Stomach (tissue), 7 donors: ENCODE data around the gene SMIM29.

DNA sequence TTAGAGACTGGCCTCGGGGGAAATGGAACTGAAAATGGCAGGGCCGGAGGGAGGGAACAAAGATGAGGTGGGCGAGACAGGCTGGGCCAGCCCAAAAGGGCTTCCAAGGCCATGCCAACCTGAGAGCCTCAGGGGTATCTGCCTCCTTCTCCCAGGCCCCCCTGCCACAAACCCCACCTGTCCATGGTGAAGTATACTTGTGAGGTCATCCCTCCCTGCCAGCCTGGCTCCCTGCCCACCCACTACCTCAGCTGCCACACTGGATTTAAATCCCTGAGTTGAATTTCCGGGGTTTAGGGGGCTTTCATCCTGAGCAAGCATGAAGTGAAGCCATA lies 28.7 kb downstream of the GRM4 start:
- PRO-cap: unidirectional peak, minus-strand start at position 125 of the sequence
- RAMPAGE, long total RNA, 5 experiments: no peak in any of the 5 experiments
- RRBS: 51% methylated on average over 1 of the region's 4 CpGs

GRCh38 chr6:34157214-34157763 lies 11.4 kb upstream of the GRM4 start:
- PRO-cap: no peak
- RAMPAGE, long total RNA, 5 experiments: no peak in any of the 5 experiments
- RRBS: no CpG with 5 or more reads among the region's 10 CpGs

- PRO-cap: no peak
- RAMPAGE, long total RNA, 5 experiments: no peak in any of the 5 experiments
- RRBS: 4% methylated on average over 8 of the region's 18 CpGs
Measured at GRCh38 chr6:34223117-34223791, 13.4 kb upstream of the HMGA1 start.

- PRO-cap: no peak
- RAMPAGE, long total RNA, 5 experiments: start-site peak on the plus strand in 1 of 5 experiments, at chr6:34245110-34245982 at its widest, 50 reads per replicate
- RRBS: no CpG with 5 or more reads among the region's 13 CpGs
Measured at GRCh38 chr6:34245417-34246258, 3.2 kb downstream of the SMIM29 start.

DNA sequence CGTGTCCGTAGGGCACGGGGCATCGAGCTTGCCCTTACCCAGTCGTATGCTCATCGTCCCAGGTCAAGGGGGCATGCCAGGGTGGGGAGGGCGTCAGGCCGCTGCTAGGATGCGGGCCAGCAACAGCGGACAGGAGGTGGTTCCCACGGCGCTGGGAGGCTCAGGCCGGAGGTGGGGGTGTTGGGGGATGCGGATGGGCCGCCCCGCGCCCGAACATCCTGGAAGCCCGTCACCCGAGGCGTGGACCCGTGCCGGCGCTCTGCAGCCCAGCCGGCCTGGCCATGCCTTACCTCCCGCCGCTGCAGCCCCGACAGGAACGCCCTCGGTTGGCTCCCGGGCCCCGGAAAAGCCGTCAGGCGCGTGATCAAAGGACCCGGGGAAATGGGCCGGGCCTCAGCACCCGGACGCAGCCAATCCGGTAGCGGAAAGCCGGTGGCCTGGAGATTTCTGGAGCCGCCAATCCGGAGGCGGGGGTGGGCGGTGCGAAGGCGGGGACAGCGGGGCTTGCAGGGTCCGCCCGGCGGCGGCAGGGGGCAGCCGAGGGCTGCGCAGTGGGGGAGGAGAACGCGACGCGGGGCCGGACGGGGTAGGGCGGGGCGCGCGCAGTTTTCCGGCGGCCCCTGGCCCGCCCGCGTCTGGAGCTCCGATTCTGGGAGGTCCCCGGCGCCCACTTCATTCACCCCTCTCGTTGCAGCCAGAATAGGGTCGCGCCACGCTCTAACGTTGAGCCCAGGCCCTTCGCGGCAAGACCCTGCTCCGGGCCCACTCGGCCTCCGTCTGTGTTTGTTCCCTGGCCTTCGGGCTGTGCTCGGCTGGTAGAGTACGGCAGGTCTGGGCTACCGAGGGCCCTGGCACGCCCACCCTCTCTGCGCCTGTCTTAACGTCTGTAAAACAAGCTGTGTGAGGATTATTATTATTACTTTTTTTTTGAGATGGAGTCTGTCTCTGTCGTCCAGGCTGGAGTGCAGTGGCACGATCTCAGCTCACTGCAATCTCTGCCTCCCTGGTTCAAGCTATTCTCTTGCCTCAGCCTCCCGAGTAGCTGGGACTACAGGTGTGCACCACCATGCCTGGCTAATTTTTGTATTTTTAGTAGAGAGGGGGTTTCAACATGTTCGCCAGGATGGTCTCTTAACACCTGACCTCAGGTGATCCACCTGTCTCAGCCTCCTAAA lies at the start of gene SMIM29:
SMIM29 (minus strand) TSS at position 318 of the 1,175 bp plus-strand sequence.
- PRO-cap: bidirectional peak, plus-strand start at position 605 of the sequence, minus-strand start at position 301 of the sequence
- RAMPAGE, long total RNA, 5 experiments: start-site peak on the minus strand in 5 of 5 experiments, centred at positions 322 to 355 of the sequence, 60 to 274 reads per replicate
- RRBS: 1% methylated on average over 44 of the region's 94 CpGs

DNA sequence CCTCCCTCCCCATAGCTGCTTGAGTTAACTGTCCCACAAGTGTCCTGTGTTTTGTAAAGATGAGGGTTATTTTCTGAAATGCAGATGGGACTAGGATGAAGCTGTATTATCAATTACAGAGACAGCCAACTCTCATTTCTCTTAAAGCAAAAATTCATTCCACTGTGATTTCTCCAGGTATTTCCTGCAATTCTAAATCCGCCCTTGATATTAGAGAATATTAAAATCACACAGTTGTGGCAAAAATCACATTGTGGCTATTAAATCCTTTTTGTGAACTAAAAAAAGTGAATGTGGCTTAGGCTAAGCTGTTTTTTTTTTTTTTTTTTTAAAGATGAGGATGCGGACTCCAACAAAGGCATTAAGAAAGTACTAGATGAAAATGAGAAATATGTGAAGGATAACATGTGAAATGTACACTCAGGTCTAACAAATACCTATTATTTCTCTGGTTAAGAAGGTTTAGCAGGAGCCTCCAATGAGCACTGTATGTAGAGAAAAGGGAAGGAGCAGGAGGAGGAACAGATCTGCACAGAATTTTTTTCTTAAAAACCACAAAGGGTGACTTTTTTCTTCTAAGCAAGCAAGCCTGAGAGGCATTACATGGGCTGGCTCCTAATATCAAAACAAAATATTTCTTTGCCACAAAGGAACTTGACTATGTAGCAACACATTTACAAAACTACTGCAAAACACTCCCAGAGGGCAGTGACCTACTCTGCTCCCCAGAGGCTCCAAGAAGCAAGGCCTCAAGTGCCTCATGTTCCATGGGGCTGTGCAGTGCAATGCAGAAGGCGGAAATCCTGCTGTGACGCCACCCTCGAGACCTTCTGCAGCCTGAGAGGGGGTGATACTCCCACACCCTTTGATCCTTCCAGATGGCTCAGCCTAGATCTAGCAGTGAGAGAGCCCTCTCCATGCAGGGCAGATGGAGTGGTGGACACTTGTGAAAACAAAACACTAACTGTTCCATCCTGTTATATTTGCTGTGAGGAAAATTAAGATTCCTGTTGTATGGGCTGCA lies 35.7 kb upstream of the SMIM29 start:
- PRO-cap: no peak
- RAMPAGE, long total RNA, 5 experiments: no peak in any of the 5 experiments
- RRBS: no CpG with 5 or more reads among the region's 5 CpGs

DNA sequence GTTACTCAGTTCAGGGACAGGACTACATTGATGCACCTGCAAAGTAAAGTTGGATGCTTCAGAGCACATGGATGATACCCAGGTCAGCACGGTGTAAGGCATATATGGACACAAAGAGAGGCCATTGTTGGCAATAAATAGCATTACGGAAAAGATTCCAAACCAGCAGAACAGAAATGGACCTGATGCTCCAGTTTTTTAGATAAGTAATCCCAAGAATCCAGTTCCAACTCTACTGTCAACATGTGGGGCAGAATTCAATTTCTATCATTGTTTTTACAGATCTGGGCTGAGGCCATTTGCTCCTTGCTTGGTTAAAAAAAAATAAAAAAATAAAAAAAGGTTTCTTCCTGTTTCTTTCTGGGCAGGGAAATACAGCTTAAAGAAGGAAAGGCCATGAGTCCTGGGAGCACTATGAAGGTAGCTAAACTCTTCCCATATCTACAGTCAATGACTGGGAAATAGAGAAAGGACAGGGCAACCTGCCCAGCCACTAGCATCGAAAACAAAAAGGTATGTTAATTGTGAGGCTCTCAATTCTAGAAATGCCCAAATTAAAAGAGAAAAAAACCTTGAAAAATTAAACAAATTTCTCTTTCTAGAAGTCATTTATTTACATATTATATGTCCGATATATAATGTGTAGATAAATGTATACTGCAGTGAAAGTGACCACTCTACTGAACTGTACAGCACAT lies 39.0 kb upstream of the SMIM29 start:
- PRO-cap: no peak
- RAMPAGE, long total RNA, 5 experiments: no peak in any of the 5 experiments
- RRBS: no CpG with 5 or more reads among the region's 4 CpGs

DNA sequence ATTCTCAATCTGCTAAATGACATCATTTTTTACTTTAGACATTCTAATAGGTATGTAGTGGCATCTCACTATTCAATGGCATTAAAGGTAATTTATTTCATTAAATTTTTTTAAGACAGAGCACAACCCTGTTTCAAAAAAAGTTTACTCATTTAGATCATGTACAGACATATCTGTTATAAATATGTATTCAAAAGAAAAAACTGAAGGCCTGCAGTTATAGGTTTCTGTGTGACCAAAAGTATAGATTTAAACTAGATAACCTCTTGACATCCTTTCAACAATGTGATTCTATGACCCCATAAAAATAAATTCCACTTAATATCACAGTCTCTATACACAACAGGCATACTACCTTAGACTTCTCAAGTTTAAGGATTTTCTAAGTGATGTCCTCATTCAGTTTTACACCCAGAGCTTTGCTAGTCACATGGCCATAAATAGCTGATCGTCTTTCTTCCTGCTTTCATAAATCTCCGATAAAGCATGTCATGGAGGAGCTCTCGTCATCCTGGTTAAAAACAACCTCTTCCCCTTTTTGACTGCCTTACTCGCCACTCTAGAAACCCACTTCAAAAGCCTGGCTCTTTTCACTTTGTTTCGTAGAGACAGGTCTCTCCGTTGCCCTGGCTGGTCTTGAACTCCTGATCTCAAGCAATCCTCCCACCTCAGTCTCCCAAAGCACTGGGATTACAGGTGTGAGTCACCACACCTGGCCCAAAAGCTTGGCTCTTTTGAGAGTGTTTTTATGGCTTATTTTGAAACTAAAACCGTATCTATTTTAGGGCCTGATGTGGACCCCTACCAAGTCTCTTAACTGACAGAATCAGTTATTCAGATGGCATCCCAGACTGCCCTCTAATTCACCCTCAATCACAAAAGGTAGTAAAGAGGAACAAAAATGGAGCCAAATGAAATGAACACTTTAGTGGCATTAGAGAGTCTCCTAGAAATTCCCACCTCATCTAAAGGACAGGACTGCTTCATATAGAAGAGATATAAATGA lies 66.9 kb upstream of the SMIM29 start:
- PRO-cap: no peak
- RAMPAGE, long total RNA, 5 experiments: start-site peak on the minus strand in 1 of 5 experiments, centred at position 631 of the sequence, 9 reads per replicate
- RRBS: no CpG with 5 or more reads among the region's 7 CpGs

DNA sequence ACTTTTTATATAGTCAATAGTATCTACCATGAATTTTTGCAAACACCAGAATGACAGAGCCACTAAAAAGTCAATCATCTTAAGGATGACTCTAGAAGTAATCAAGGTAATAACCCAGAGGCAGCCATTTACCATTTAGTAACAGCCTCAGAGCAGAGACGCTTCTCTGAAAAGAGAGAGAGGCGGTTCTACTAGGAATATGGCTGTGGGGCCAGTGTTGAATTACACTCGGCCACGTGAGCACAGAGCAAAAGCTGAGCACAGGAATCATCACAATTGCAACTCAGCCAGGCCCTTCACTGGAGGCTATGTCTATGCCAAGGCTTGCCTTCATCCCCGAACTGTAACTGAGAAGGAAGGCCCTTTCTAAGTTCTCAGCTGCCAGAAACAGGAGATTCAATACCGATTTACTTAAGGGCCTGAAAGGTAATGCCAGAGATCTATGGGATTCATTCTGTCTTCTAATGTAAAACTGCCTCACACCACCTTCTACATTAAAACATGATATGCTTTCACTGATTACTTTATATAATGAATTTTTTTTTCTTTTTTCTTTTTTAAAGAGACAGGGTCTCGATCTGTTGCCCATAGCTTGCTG lies 67.7 kb downstream of the NUDT3 start:
- PRO-cap: no peak
- RAMPAGE, long total RNA, 5 experiments: no peak in any of the 5 experiments
- RRBS: no CpG with 5 or more reads among the region's 7 CpGs

DNA sequence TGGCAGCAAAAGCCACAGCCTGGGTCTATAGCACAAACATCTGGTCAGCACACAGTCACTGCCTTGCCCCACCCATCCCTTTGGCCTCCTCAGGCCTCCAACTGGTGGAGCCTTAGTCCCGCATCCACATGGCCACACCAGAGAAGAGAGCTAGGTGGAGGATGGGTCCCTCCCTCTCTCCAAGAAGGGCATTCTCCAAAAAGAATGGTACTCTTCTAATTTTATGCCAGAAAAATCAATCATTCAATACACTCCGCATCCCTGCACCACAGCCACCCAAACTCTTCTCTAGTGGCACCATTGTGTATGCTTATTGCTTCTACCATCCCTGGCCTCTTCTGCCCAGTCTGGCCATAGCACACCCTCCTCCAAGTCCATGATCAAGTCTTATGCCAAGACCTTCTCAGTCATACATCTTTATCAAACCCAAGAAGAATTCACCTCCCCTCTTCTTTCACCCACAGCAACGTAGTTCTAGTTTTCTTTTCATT lies 13.8 kb downstream of the NUDT3 start:
- PRO-cap: no peak
- RAMPAGE, long total RNA, 5 experiments: no peak in any of the 5 experiments
- RRBS: no CpG with 5 or more reads among the region's 3 CpGs

DNA sequence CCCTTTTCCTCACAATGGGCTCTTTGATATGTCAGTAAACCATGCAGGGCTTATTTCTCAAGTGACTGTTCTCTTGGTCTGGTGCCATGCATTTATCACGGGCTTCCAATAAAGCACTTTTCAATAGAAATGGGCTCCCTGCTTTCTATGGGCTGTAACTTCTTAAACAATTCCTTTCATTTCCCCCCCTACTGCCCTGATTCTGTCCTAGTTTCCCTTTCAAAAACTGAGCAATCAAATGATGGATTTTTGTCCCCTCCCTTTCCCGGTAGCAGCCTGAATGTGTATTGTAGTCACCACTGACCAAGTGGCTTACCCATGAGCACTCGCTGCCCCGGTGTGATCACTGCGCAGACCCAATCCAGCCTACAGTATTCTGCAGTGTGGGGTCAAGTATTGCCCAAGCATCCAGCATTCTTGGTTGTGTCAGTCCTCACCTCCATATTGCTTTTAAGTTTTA lies 13.8 kb downstream of the RPS10 start:
- PRO-cap: unidirectional peak, plus-strand start at position 381 of the sequence
- RAMPAGE, long total RNA, 5 experiments: no peak in any of the 5 experiments
- RRBS: 64% methylated on average over 3 of the region's 5 CpGs

- PRO-cap: unidirectional peak, minus-strand start at chr6:34560681
- RAMPAGE, long total RNA, 5 experiments: no peak in any of the 5 experiments
- RRBS: no CpG with 5 or more reads among the region's 18 CpGs
Measured at GRCh38 chr6:34560340-34560980, 4.3 kb upstream of the SPDEF start.

DNA sequence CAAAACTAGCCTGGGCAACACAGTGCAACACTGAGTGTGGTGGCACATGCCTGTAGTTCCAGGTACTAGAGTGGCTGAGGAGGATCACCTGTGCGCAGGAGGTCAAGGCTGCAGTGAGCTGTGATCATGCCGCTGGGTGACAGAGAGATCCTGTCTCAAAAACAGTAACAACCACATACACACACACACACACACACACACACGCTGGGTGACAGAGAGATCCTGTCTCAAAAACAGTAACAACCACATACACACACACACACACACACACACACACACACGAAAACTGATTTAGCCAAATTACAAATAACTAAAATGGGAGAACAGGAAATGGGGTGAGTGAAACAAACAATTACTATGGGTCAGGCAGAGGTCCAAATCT lies 22.9 kb downstream of the ILRUN start:
- PRO-cap: no peak
- RAMPAGE, long total RNA, 5 experiments: no peak in any of the 5 experiments
- RRBS: no CpG with 5 or more reads among the region's 4 CpGs

- PRO-cap: no peak
- RAMPAGE, long total RNA, 5 experiments: start-site peak on the minus strand in 1 of 5 experiments, at chr6:34719201-34720174 at its widest, 17 to 36 reads per replicate
- RRBS: no CpG with 5 or more reads among the region's 23 CpGs
Measured at GRCh38 chr6:34719432-34720366, 23.1 kb upstream of the ILRUN start.

DNA sequence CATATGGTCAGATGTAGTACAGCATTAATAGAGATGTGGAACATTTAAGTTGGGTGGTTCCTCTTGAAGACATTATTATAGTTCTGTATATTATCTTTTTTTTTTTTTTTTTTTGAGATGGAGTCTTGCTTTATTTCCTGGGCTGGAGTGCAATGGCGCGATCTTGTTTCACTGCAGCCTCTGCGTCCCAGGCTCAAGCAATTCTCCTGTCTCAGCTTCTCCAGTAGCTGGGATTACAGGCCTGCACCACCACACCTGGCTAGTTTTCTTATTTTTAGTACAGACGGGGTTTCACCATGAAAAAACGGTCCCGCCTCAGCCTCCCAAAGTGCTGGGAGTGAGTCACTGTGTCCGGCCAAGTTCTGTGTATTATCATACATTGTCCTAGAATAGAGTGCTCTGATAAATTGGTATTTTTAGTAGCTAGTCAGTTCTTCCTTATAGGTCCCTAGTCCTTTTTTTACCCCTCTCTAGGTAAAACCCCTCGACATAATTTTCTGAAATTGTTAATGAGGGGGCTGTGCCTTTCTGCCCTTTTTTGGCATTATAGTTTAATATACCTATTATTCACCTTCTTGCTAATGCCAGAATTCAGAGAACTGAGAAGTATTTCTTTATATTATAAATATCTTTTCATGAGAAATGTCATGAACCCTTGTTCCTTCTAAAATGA lies 2.8 kb downstream of the SNRPC start:
- PRO-cap: no peak
- RAMPAGE, long total RNA, 5 experiments: no peak in any of the 5 experiments
- RRBS: no CpG with 5 or more reads among the region's 8 CpGs

GRCh38 chr6:34793073-34793404 lies 1.2 kb downstream of the BLTP3A start:
- PRO-cap: bidirectional peak, plus-strand start at chr6:34793180, minus-strand start at chr6:34792960
- RAMPAGE, long total RNA, 5 experiments: no peak in any of the 5 experiments
- RRBS: no CpG with 5 or more reads among the region's 7 CpGs

DNA sequence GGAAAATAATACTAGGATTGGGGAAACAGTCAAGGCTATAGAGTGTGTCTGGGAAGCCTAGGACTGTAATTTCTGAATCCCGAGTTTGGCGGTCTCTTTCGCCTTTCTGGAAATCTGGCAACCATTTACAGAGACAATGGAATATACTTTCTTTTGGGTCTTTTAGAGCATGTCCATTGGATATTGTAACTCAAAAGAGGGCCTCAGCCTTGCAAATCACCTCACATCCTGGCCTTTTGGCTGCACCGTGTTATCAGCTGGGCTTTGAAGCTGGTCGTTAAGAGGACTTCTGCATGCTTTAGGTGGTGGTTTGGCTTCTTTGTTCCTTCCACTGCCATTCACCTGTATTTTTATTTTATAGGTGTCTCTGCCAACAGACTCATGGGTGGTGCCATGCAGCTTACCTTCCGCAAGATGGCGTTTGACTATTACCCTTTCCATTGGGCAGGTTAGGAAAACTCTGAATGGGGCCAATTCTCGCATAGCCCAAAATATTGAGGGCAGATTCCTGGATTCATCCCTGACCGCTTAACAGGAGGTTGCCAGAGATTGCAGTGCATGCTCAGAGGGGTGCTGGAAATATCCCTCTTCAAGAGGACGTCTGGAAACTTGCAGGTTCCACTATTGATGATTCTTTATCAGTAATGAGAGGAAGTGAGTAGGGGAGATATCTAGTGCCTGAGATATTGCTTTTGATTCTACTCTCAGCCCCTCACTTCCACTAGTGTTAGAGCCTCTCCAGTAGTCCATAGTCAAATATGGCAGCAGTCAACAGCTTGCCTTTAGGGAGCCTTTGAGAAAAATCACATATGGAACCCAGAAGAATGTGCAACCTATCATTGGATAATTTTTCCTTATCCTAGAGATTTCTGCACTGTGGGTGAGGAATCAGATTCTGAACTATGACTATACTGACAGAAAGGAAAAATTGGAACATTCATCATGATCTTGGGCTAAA lies 32.3 kb downstream of the TAF11 start:
- PRO-cap: no peak
- RAMPAGE, long total RNA, 5 experiments: start-site peak on the plus strand in 3 of 5 experiments, centred at positions 387 to 736 of the sequence, 6 to 17 reads per replicate
- RRBS: no CpG with 5 or more reads among the region's 10 CpGs

DNA sequence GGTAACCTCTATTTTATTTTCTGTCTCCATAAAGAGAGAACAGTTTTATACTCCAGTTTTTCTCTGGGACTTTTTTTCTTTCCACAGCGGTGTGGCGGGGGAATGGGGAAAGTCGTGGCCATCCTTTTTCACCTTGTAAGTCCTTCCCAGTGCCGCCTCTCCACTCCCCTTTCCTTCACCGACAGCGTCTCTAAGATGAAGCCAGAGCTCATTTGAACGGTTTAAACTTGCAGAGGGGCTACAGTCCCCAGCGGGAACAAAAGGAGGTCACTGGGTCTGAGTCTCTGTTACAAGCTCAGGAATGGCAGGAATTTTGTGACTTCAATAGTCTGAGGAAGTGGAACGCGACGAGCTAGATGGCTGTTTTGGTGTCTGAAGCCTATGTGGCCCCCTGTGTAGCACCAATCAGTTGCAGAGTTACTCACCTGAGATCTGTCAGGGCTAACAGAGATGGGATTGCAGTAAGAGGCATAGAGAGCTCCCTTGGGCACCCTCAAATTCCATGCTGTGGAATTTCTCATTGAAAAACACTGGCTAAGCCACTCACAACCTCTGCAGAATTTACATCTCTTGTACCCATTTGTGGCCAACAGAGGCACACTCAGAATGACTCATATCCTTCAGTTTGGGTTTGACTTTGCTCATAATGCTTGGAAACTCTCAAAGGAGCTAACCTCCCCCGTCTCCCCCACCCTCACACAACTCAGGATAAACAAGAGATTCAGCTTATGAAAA lies 7.0 kb upstream of the TCP11 start:
- PRO-cap: no peak
- RAMPAGE, long total RNA, 5 experiments: no peak in any of the 5 experiments
- RRBS: no CpG with 5 or more reads among the region's 12 CpGs

DNA sequence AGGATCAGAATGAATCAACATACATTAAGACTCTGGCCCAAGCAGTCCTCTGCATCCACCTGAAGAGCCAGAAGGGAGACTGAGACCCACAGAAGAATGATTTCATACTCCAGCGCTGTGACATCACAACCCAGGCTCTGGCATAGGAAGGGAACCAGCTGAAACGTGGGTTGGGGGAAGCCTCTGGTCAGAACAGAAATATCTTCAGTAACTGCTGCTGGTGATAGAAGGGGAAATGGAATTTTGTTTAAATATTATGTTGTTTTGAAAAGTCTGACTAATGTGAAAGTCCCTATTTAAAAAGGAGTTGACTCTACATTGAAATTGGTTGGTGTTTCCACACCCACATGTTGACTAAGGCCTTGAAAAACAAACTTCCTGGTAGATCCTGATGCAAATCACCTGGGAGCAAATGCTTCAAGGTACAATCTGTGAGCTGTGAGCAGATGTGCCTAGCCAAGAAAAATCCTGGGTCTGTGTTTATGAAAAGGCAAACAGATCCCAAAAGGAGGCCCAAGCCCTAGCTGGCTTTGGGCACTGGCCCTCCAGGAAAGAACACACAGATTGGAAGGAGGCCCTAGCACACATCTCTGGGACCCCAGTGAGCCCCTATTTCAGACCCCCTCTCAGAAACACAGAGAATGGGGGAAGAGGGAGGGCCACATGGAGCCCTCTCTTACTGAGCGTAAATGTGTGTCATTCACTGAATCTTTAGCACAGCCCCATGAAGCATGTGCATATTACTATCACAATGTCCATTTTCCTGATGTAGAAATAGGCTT lies 24.6 kb upstream of the TCP11 start:
- PRO-cap: no peak
- RAMPAGE, long total RNA, 5 experiments: no peak in any of the 5 experiments
- RRBS: no CpG with 5 or more reads among the region's 3 CpGs

DNA sequence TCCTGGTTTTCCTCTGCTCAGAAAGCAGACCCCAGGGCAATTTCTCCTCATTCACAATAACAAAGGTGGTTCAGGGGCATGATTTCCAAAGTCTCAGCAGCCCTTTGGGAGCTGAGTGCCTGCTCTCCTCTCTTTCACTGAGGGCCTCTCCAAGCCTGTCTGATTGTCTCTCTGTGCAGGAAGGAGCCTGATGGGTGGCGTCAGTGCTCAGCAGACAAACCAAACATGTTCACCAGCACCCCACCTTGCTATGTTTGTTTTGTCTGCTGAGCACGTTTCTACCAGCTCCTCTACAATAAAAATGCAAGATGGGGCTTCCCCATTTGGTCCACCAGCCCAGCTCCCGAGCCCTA lies 25.4 kb upstream of the TCP11 start:
- PRO-cap: unidirectional peak, minus-strand start at position 139 of the sequence; unidirectional peak, minus-strand start at position 161 of the sequence
- RAMPAGE, long total RNA, 5 experiments: no peak in any of the 5 experiments
- RRBS: no CpG with 5 or more reads among the region's 3 CpGs